Bronchus fibroblast of lung (primary cell): ENCODE results near the genes COL12A1 and HTR1B.

GRCh38 chr6:71478475-71479513, 190.2 kb downstream of the OGFRL1 start:
- RAMPAGE, long total RNA: no peak

DNA sequence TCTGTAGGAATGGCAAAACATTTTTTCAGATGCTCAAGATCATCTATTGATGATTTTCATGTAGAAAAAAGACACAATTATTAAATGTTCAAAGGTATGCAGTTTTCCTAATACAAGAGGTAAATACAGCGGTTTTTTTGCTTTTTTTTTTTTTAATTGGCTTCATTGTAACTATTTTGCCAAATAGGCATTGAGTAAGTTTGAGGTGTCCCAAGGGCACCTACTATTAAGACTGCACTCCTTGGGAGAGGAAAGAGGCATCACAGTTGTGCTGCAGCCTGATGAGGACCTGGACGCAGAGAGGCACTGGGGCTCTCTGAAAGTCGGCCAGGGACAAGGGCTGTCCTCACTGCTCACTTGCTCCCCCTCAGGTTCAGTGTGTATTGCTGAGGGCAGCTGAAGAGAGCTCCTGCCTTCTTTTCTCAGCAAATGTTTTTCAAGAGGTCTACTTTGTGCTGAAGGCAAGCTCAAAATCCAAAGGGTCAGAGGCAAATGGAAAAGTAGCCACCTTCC, 331.7 kb downstream of the RIMS1 start:
- RAMPAGE, long total RNA: no peak

- RAMPAGE, long total RNA: no peak
Observed at GRCh38 chr6:72620047-72620968, 1.6 kb upstream of the KCNQ5 start.

DNA sequence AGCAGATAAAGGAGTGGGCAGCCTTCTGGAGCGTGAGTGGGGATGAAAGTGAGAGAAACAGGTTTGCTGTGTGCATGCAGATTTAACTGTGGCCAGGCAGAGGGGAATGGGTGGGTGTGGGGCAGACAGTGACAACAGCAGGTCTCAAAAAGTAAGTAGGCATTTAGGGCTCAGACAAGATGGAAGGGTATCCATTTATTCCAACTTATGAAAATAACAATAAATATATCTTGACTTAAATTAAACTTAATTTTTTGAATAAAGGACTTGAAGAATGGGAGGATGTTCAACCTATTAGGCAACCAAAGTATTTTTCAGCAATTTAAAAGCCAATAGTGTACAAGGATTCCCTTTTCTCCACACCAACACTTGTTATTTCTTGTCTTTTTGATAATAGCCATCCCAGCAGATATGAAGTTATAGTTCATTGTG, 149.2 kb downstream of the KCNQ5 start:
- RAMPAGE, long total RNA: no peak

DNA sequence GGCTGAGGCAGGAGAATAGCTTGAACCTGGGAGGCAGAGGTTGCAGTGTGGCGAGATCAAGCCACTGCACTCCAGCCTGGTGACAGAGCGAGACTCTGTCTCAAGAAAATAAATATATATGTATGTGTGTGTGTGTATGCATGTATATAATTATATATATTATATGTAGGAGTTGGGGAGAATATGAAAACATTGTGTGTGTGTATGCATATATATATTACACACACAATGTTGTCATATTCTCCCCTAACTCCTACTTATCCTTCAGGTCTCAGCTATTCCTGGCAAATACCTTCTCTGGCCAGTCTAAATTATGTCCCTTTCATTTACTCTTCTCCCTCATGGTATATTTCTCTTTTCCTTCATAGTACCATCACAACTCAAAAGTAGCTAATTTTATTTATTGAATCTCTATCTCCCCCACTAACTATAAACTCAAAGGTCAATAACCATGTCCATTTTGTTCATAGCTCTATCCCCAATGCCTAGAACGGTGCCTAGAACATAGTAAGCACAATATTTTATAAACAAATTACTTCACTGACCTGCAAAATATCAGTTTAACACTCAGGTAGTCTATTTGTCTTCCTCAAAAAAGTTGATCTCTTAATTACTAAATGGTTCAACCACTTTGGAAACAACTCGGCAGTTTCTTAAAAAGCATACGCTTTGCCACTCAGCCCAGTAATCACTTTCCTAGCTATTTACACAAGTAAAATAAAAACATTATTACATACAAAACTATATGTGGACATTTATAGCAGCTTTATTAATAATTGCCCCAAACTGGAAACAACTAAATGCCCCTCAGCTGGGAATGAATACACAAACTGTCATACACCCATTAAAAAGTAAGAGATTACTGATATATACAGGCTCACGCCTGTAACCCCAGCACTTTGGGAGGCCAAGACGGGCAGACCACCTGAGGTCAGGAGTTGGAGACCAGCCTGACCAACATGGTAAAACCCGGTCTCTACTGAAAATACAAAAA, 7.6 kb downstream of the EEF1A1 start:
- RAMPAGE, long total RNA: no peak

GRCh38 chr6:73515247-73515864, 5.5 kb downstream of the EEF1A1 start:
- RAMPAGE, long total RNA: no peak

DNA sequence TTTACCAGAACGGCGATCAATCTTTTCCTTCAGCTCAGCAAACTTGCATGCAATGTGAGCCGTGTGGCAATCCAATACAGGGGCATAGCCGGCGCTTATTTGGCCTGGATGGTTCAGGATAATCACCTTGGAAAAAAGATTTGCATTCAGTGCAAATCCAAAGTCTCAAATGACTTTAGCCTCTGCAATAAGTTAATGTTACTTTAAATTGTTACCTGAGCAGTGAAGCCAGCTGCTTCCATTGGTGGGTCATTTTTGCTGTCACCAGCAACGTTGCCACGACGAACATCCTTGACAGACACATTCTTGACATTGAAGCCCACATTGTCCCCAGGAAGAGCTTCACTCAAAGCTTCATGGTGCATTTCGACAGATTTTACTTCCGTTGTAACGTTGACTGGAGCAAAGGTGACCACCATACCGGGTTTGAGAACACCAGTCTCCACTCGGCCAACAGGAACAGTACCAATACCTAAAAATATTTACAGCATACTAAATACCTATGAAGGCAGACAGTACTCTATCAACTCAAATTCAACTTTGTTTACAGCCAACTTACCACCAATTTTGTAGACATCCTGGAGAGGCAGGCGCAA, 2.6 kb downstream of the EEF1A1 start:
- RAMPAGE, long total RNA: no peak

- RAMPAGE, long total RNA: no peak
Observed at GRCh38 chr6:73579872-73581085, 59.4 kb upstream of the EEF1A1 start.

DNA sequence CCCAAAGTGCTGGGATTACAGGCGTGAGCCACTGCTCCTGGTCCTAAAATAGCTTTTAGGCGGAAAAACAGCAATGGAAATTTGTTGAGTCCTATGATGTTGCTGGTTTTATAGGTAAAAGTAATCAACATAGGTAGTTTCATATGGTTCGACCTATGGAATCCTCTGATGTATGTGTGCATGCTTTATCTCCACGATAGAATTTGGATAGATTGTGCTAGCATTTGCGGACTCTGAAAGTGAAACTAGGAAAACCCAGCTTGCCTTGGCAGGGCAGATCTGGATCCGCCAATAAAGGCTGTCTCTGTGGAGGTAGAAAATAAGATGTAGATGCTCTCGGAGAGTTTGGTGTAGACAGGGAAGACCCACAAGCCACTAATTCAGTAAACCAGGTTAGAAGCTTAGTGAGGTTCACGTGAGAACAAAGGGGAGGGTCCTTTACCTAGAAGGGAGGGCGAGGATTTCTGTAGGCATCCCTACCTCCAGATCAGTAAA, 1.0 kb upstream of the SLC17A5 start:
- RAMPAGE, long total RNA: no peak

GRCh38 chr6:73697142-73697745, 1.2 kb downstream of the CD109 start:
- RAMPAGE, long total RNA: no peak

DNA sequence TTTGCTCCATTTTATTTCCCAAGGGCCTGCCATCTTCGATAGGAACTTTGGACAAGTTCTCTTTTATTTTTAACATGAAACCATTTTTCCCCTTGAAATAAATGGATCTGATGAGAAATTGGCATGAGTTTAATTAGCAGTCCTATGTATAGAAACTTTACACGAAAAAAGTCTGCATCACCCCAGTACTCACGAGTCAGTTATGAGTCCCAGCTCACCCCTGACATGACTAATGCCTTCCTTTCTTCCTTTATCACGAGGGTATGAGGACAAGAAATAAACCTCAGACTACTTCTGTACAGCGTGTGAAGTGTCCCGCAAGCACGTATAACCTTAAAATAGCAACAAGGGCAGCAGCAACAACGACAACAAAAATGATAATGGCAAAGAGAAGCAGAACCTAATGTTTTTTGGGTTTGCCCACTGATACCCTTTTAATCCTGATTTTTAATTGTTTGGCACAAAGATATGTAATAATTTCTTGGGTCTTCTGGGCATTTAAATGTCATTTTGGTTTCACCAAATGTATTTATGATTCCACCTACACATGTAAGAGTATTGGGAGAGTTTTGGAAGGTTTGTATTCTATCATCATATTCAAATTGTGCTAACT, 26.7 kb downstream of the CD109 start:
- RAMPAGE, long total RNA: no peak

DNA sequence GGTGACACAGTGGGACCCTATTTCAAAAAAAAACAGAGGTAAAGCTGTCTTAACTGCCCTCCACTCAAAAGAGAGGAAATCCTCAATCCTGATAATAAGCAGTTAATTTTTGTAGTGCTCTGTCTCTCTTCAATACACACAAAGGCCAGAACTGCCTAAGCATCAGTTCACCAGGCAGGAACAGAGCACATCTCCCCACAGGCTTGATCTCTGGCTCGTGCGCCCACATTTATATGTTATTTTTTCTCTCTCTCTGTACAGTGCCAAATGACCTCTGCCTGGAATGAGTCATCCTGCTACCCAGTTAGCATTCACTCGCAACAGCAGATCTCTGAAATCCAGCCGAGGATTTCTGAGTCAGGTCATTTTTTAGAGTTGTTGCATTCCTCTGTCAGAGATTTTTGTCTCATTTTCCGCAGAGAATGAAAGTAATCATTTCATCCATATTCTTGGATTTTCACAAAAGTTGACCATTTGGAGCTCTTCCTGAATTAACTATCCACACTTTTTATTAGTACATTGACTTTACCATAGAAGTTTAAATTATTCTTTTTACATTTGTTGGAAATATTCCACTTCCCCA, 107.1 kb downstream of the COL12A1 start:
- RAMPAGE, long total RNA: no peak

DNA sequence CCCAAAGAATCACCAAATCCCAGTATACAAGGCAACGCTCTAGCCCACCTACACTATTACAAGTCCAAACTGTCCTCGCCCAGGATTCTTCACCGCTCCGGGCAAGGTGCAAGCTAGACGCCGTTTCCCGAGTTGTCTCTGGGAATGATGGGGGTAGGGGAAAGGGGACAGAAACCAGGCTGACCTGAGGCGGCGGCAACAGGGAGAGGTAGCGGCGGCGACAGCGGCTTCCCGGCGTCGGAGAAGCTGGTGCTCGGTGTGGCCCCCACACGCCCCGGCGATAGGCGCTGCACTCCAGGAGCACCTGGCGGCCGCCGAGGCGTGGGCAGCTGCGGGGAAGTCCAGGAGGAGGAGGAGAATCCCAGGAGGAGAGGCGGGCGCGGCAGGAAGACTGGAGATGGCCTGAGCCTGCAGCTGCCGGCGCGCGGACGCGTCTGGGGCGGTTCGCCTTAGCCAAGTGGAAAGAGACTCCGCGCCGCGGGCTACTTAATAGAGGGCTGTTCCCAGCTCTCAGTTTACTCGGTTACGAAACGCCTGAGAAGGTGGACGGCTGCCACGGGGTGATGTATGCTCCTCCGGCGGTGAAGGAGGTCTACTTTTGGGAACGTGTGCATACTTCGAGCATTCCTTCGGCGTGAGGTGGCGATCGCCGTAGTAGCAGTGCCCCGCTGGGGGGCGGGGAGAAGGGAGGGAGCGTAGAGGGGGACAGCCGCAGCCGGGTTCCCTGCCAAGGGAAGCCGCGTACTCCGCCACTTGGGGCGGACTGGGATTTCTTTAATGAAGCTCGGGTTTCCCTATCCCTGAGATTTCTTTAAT, at the start of gene COL12A1:
TSS of gene COL12A1 (minus strand) at position 461 of the 816 bp plus-strand sequence.
- RAMPAGE, long total RNA: start-site peak on the minus strand centred at position 350 of the sequence, 190 bp wide, 79 and 63 reads in 2 replicates

GRCh38 chr6:75212027-75212528, 6.2 kb upstream of the COL12A1 start:
- RAMPAGE, long total RNA: no peak

GRCh38 chr6:75252819-75253429, 9.3 kb upstream of the COX7A2 start:
- RAMPAGE, long total RNA: no peak

- RAMPAGE, long total RNA: no peak
Observed at GRCh38 chr6:75254635-75255786, 11.4 kb upstream of the COX7A2 start.

DNA sequence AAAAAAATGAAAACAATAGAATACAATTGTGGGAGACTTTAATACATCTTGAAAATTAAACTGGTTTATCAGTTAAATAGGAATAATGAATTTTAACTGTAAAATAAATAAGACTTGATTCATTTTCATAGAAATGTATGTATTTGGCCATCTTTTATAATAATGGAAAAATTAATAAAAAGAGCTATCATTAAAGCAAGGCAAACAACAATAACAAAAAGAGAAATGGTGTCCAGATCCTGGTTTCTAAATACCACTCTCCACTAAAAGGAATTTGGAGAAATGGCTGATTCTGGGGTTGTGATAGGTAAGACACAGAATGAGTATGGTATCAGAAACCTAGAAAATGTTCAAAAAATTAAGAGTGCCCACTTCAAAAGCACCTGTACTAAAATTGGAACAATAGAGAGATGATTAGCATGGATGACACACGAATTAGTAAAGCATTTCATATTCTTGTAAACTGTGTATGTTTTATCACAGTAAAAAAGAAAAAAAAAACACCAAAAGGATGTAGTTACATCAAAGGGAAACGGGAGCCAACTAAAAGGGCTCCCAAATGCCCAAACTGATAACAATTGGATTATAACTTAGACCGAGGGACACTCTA, 42.1 kb downstream of the SENP6 start:
- RAMPAGE, long total RNA: no peak

DNA sequence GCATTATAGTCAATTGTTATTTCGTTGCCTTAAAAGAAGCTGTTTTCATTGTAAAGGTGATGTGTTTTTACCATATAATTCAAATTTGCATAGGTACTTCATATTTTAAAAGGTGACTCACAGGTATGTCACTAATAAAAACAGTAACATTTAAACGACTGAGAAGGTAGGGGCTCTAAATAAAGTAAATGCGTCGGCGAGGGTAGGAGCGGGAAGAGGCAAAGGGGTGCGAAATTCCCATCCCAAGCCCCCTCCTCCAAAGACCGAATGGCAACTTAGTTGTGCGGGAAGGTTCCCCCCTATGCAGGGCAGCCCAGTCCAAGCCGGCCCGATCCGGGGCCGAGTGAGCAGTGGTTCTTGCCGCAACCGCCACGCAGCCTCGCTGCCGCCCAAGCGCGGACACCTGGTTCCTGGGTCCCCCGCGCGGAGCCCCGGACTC, 623 bp upstream of the MYO6 start:
- RAMPAGE, long total RNA: no peak

GRCh38 chr6:77462190-77463293, 749 bp downstream of the HTR1B start:
- RAMPAGE, long total RNA: no peak

GRCh38 chr6:77463294-77464182, at the start of gene HTR1B:
Gene HTR1B (minus strand): TSS chr6:77463491.
- RAMPAGE, long total RNA: no peak